Measurements from ENCODE around the genes MILR1 and DDX5.

DNA sequence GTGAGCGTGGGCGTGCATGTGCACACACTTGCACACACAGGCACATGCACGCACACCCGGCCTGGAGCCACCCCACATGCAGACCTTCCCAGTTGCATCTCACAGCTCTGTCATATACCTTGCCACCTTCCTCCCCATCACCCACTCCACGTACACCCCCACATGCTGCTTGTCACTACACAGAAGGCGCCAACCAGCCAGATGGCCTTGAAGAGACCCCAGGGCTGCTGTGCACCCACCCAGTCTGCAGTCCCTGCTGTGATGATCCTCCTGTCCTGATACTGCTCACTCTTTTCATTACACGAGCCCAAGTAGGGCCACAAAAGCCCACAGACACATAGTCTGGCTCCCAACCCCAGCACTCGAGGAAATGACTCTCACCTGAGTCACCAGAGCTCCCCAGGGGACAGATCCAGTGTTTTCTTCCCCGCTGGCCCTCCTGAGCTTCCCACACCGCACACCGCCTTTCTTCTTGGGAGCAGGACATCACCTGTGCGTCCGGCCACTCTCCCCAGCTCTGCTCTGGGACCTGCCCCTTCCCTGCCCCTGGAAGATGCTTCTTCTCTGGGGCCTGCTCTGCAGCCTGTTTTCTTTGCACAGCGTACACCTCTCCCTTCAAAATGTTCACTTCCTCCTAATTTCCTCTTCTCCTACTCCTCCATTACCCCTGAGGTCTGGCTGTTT is 1.8 kb upstream of the SCN4A start:
- PRO-cap = no peak
- RAMPAGE, long total RNA, 2 experiments = no peak in any of the 2 experiments

DNA sequence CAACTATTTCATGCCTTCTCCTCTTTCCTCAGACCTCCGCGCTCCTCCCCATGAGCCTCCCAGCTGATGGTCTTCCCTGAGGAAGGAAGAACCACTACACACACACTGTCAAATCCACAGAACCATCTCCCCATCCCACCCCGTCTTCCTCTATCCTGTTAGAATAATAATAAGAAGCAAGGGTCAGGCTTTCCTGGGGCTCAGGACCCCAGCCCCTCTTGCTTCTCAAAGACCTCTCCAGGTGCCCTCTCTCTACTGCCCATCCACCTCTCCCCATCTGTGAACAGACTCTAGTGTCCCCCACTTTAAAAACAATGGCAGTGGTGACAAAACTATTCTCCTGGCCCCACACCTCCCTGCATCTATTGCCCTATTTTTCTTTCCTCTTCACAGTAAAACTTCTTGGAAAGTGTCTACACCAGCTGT is 3.7 kb upstream of the SCN4A start:
- PRO-cap = no peak
- RAMPAGE, long total RNA, 2 experiments = no peak in any of the 2 experiments

GRCh38 chr17:63988985-63989978 is 8.9 kb upstream of the PRR29 start:
- PRO-cap = no peak
- RAMPAGE, long total RNA, 2 experiments = no peak in any of the 2 experiments

GRCh38 chr17:64007972-64008443 is 9.9 kb downstream of the PRR29 start:
- PRO-cap = no peak
- RAMPAGE, long total RNA, 2 experiments = no peak in any of the 2 experiments

DNA sequence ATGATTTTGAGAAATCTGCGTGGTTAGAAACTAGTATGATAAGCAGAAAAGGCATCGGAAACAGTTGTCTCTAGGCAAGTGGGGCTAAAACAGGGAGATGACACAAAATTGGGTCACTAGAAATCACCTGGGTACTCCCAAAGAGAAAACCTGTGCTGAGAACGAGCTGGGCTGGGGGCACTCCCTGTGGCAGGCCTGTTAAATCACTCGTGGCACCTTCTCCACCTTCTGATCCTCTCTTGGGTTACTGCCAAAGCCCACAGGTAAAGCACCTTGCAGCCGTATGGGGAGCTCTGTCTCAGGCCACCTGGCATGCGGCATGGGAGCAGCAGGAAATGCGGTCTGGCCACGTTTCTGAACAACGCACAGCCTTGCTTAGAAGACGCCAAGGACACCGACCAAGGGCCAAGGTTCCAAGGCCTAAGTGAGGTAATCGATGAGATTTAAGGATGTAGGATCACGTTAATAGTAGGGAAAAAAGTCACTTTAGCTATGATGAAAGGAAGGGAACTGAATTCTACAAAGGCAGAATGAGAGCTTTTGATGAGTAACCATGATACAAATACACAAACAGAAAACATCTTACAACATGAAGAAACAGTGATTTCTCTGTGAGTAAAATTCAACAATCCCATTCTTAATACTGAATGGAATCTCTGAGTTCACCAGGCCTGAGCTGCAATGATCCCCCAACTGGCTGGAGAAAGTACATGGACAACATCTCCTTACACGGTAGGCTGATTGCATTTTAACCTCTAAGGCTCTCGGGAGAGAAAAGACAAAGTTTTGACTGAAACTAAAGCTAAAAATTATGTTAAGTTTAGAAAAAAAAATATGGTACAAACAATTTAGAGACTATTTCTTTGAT is 21.7 kb upstream of the ICAM2 start:
- PRO-cap = no peak
- RAMPAGE, long total RNA, 2 experiments = no peak in any of the 2 experiments

- PRO-cap = no peak
- RAMPAGE, long total RNA, 2 experiments = no peak in any of the 2 experiments
Observed at GRCh38 chr17:64054221-64054790, 33.9 kb upstream of the ICAM2 start.

GRCh38 chr17:64074192-64074757 is 53.8 kb upstream of the ICAM2 start:
- PRO-cap = no peak
- RAMPAGE, long total RNA, 2 experiments = no peak in any of the 2 experiments

GRCh38 chr17:64118063-64119110 is 11.6 kb downstream of the ERN1 start:
- PRO-cap = no peak
- RAMPAGE, long total RNA, 2 experiments = no peak in any of the 2 experiments

DNA sequence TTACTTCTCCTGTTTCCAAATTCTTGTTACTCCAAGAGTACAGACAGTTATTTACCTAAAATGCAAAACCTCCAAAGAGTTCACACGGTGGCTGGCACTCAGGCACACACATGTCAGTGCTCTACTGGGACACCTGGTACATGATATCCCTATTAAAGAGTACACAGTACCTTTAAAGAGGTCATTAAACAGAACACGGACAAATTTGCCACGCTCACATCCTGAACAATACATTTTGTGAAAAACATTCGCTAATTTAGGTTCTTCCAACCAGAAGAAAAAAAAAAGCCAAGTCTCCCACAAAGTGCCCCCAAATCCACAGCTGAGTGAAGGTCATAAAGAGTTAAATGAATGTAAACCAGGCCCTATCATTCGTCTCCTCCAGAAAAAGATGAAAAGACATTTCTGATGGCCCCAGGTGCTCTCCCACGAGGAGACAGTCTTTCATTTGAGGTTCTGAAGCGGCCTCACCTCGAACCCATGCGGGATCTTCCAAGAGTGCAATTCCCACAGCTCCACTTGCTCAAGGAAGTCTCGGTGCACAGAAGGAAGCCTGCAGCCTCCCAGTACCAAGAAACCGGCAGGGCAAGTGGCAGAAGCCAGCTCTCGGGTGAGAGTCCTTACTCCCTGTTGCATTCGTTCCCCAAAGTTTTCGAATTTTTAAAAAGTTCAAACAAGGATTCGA is 974 bp downstream of the ERN1 start:
- PRO-cap = bidirectional peak, plus-strand start at position 79 of the sequence, minus-strand start outside the sequence; bidirectional peak, plus-strand start at position 191 of the sequence, minus-strand start at position 115 of the sequence; bidirectional peak, plus-strand start at position 572 of the sequence, minus-strand start at position 521 of the sequence
- RAMPAGE, long total RNA, 2 experiments = no peak in any of the 2 experiments

DNA sequence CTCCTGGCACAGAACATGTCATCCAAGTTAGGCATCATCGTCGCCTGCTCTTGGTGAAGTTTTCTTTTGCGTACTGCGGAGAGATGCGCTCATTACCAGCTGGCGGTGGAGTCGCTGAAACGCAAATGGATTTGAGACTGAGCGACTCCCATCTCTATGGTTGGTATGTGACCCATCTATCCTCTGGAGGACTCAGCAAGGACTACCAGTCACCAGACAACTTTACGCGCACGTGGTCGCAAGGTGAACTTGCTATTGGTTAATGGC is 15.6 kb upstream of the ERN1 start:
- PRO-cap = bidirectional peak, plus-strand start outside the sequence, minus-strand start at position 107 of the sequence
- RAMPAGE, long total RNA, 2 experiments = no peak in any of the 2 experiments

- PRO-cap = no peak
- RAMPAGE, long total RNA, 2 experiments = no peak in any of the 2 experiments
Observed at GRCh38 chr17:64159242-64159613, 29.3 kb upstream of the ERN1 start.

- PRO-cap = no peak
- RAMPAGE, long total RNA, 2 experiments = no peak in any of the 2 experiments
Observed at GRCh38 chr17:64277801-64278280, 14.8 kb upstream of the TEX2 start.

- PRO-cap = no peak
- RAMPAGE, long total RNA, 2 experiments = no peak in any of the 2 experiments
Observed at GRCh38 chr17:64313671-64313887, 50.5 kb upstream of the TEX2 start.

- PRO-cap = no peak
- RAMPAGE, long total RNA, 2 experiments = no peak in any of the 2 experiments
Observed at GRCh38 chr17:64380876-64381529, 9.7 kb downstream of the PECAM1 start.

DNA sequence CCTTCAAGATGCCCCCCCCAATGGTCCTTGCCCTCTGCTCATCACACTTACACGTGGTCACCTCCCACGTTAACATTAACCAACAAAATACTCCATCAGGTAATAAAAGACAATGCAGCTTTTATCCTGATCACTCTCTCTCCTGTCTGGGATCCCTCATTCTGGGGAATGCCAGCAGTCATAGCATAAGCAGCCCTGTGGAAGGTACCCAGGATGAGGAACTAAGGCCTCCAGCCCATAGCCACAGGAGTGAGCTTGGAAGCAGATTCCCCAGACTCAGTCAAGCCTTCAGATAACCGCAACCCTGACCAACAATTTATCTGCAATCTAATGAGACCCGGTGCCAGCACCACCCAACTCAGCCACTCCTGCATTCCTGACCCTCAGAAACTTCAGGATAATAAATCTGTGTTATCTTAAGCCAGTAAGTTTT is 6.3 kb downstream of the PECAM1 start:
- PRO-cap = no peak
- RAMPAGE, long total RNA, 2 experiments = no peak in any of the 2 experiments

GRCh38 chr17:64448624-64449456 is at the start of gene MILR1:
Gene MILR1 (plus strand): TSS chr17:64449115.
- PRO-cap = unidirectional peak, plus-strand start at chr17:64449159
- RAMPAGE, long total RNA, 2 experiments = start-site peak on the plus strand in 2 of 2 experiments, at chr17:64449106-64449163 at its widest, 9 to 14 reads per replicate

DNA sequence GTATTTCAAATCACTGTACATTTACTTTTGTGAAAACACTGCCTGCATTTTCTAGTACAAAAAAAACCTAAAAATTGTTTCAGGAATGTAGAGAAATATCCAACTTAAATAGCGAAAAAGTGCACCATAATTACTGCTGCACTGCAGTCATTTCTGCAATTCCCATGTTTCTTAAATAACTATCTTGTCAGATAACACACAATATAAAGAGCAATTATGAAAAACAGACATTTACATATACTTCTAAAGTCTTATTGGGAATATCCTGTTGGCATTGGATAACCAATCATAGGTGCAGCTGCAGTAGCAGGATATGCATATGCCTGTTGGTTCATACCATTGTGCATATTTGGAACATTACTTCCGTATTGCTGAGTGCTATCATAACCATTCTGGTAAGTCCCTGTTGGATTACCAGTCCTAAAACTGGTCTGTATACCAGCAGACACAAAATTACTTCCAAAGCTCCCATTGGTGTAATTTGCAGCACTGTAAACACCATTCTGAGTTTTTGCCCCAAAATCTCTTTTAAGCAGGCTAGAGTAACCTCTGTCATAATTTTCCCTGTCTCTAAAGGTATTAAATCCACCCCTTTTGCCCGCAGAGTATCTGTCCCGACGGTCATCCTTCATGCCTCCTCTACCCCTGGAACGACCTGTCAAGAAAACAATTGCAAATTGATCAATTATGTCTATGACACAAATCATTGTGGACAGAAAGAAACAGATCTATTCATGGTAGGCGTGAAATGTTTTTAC is 3.0 kb upstream of the POLG2 start:
- PRO-cap = no peak
- RAMPAGE, long total RNA, 2 experiments = no peak in any of the 2 experiments

- PRO-cap = bidirectional peak, plus-strand start at chr17:64506421, minus-strand start at chr17:64506289; bidirectional peak, plus-strand start at chr17:64506491, minus-strand start at chr17:64506517; bidirectional peak, plus-strand start at chr17:64506794, minus-strand start at chr17:64506827
- RAMPAGE, long total RNA, 2 experiments = start-site peak on the plus strand in 1 of 2 experiments, at chr17:64506762-64506797 at its widest, 46 reads per replicate; start-site peak on the minus strand in 2 of 2 experiments, at chr17:64506279-64507031 at its widest, 55 to 1,275 reads per replicate
Observed at GRCh38 chr17:64506043-64506955, at the start of gene DDX5. Gene DDX5 (minus strand): TSS chr17:64506289.

DNA sequence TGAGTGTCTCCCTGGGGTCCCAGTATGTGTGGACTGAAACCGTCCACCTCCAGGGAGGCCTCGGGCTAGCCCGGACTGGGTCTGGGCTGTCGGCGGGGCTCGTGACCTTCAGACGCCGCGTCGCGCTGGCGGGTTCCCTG is 211 bp downstream of the CEP95 start:
- PRO-cap = no peak
- RAMPAGE, long total RNA, 2 experiments = no peak in any of the 2 experiments

- PRO-cap = no peak
- RAMPAGE, long total RNA, 2 experiments = no peak in any of the 2 experiments
Observed at GRCh38 chr17:64534300-64535164, 27.8 kb downstream of the CEP95 start.

Data from body of pancreas (tissue), 2 donors.